Duodenum (tissue), 1 donor: ENCODE measurements around the genes C16orf87 and NETO2.

- PRO-cap = no peak
Measured at GRCh38 chr16:46736675-46737110, 11.5 kb downstream of the MYLK3 start.

DNA sequence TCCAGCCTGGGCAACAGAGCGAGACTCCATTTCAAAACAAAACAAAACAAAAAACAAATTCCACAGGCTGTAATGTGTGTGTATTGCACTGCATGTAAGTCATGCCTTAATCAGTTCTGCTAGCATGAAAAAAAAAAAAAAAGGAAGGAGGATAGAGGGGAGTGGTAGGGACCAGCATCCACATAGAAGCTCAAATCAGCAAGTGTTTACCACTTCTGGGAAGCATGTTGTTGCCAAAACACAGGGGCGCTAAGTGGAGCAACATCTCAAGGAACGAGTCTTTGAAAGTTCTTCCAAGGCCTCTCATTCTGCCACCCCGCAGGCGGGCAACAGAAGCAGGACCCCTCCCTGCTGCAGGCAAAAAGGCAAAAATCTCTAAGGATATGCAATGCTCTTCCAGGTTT is 13.6 kb upstream of the MYLK3 start:
- PRO-cap = no peak

DNA sequence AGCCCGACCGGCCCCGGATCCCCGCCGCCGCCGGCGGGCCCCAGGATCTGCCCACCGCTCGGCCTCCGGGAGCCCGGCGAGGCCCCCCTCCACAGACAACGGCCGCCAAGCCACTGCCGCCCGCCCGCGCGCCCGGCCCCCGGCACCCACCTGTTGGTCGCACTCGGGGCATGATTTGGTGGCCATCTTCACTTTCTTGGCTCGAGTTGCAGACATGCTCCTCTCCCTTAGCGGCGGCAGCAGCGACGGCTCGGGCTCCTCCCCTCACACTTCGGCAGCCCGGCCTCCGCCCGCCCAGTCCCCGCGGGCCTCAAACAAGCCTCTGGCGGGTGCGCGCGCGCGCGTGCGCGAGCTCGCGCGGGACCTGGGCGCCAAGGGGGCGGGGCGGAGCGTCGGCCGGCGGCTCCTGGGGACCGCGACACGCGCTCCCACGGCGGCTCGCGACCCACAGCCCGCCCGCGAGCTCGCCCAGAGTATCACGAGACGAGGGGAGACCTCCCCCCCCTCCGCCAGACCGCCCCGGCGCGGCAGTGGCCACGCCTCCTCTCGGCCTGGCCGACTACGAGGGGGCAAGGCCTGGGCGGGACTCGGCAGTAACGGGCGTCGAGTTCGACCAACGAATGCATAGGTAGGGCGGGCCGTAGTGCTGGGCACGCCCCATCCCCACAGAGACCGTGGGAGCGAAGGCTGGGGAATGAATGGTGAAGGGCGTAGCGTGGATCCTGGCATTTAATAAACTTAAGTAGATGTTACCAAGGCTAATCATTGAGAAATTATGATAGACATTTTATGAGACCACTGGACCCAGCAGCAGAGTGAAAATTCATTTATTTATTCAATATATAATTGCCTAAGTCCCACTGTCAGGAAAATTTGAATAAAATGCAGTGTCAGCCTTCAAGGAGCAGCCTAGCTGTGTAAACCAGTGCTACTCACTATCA is at the start of gene C16orf87:
Gene C16orf87, minus strand, starts transcription at position 247 of the 941 bp plus-strand sequence.
- PRO-cap = bidirectional peak, plus-strand start at position 392 of the sequence, minus-strand start at position 238 of the sequence; unidirectional peak, minus-strand start at position 449 of the sequence

DNA sequence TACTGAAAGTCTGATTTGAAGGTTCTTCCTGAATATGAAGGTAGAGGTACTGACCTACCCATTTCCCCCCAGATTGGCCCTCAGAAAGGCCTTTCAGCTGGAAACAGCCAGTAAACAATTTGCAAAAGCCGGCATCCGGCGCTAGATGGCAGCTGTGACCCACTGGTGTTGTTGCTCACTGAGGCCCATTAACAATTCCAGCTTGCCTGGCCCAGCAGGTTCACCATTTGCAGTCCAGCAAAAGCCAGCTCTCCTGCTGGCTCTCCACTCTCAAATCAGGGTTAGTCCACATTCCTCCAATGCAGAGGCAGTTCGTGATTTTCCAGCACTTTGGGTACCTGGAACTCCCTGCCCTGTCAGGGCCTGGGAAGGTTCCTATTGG is 23.0 kb upstream of the C16orf87 start:
- PRO-cap = no peak

DNA sequence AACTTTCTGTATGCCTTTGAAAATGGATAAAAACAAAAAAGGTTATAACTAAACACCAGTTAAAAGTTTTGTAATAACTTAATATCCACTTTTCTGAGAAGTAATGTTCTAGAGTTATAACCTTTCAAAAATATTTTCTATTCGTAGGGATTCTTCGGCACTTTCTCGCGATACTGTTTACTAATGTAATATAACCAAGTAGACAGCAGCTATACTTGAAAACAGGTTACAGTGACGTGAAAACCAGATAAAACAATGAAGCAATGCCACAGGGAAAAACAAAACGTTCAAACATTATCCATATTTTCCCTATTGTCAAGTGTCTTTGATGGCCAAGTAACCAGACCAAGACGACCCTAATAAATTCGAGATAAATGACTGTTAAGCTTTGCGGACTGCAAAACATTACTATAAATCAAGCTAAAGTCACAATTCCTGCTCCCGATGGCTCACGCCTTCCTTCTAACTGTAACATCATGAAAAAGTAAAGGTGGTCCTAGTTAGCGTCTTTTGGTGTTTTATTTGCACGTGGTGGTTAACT is 1.5 kb downstream of the DNAJA2 start:
- PRO-cap = no peak

DNA sequence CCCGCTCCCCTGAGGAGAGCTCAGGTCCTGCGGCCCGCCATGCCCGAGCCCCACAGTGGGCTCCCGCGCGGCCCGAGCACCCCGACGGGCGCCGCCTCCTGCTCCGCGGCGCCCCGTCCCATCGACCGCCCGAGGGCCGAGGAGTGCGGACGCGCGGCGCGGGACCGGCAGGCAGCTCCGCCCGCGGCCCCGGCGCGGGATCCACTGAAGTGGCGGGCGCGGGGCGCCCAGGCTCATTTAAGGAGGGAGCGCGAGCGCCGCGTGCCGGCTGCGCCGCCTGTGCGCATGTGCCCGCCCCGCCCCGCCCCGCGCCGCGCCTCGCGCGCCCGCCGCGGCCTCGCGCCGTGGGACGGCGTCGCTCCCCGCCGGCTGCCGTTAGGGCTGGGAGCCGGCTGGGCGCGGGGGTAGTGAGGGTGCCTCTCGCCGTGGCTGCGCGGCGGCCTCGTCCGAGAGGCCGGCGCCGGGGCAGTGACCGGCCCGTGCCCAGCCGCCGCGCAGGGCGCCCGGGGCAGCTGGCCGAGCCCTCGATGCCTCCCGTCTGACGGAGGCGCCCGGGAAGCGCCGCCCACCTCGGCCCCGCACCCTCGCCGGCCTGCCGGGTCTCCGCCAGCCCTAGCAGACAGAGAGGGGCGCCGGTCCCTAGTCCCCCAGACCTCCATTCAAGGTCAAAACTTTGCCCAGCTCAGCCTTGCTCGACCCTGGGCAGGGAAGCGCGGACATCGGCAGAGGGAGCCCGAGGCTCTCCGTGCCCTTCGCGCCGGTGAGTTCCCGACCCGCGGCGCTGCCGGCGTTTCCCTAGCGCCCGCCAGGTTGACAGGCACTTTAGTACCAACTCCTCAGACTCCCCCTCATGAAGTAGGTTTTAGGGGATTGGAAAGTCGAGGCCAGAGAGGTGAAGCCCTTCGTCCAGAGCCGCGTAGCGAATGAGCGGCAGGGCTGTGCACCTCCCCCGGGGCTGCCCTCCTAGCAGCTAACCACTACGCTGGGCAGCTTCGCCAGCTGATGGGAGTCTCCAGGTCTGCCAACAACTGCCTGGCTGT is at the start of gene NETO2:
Gene NETO2, minus strand, starts transcription at position 211 of the 1,040 bp plus-strand sequence.
- PRO-cap = bidirectional peak, plus-strand start at position 313 of the sequence, minus-strand start at position 211 of the sequence

DNA sequence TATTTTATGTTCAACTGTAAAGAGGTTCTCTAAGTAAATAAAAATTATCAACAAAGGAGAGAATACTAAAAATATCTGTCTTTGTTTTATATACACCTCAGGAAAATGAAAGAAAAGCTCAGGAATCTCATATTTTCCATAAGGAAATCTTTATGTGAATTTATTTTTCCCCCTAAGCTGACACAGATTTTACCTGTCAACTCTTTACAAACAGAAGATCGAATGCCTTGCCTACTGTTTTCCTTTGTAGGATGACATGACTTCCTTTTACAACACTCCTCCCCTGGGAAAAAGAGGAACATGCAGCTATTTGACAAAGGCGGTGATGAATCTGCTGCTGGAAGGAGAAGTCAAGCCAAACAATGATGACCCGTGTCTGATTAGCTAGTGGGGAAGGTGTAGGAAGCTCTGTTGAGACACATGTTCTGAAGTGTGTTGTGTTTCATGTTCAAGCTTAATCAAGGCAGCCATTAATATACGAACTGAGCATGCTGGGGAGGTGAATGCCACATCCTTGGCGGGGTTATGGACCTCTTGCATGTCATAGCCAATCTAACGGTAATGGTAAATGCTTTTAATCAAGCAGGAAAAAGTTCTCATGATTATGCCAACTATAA is 238.0 kb downstream of the PHKB start:
- PRO-cap = no peak

GRCh38 chr16:48238054-48238425 is 6.1 kb upstream of the LONP2 start:
- PRO-cap = no peak

- PRO-cap = no peak
Measured at GRCh38 chr16:48251921-48252573, 4.7 kb upstream of the ABCC11 start.

GRCh38 chr16:48361541-48362398 is 23.4 kb downstream of the SIAH1 start:
- PRO-cap = no peak

GRCh38 chr16:48364877-48365369 is 20.3 kb downstream of the SIAH1 start:
- PRO-cap = no peak

GRCh38 chr16:48499856-48500519 is 110.0 kb downstream of the N4BP1 start:
- PRO-cap = no peak

DNA sequence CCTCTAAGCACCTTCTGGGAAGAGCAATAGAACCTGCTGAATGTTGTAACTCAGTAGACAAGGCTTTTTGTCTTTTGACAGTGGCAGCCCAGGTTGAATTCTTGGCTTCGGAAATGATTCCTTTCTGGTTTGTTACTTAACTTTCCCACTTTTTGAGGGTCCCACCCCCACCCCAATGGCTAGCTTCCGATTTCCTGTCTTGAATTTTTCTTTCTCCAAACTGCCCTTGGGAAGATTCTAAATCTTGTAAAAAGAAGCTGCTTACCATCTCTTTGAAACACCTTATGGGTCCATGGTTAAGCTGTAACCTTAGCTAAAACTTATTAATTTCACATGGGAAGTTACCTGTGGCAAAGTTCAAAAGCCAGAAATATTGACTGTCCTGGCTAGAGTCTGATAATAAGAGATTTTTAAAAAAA is 18.8 kb downstream of the N4BP1 start:
- PRO-cap = no peak

DNA sequence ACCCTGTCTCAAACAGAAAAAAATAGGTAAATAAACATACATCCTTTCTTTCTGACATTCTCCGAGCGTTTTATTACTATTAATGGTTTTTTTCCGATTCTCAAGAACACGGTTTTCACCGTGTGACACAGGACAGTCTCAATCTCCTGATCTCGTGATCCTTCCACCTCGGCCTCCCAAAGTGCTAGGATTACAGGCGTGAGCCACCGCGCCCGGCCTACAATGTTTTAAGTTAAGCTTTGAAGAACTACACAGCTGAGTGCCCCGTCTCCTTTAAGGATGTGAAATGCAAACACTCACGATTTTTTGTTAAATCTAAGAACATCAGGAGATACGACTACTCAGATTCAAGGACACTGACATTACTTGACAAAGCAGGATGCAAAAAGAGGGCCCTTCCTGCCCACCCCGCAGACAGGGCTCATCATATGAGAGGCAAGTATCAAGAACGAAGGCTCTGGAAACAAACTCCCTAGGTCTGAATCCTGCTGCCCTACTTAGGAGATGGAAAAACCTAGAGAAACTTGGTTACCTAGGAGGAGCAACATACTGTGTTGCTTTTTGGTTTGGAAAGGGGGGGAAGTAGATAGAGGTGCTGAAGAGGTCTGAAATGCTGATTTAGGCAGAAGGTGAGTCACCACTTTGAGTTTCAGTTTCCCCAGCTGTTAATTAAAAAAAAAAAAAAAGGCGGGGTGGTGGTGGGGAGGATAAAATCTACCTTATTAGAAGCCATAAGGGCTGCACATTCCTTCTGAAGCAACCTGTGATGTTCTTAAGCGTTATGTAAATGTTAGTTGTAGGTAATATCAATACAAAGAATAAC is 1.7 kb downstream of the N4BP1 start:
- PRO-cap = no peak

DNA sequence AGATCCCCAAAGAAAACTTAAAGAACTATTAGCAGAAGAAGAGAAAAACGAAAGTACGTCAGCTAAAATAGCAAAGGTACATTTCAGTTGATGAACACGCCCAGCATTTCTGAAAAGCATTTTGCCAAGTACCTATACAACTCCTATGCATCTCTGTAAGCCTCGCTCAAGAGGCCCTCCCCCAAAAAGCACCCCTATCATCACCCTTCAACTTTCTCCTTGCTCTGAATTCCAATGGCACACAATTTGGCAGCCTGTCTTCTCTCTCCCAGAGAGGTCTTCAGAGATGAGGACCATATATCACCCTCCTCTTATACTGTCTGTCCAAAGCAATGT is 111.0 kb downstream of the CBLN1 start:
- PRO-cap = no peak

DNA sequence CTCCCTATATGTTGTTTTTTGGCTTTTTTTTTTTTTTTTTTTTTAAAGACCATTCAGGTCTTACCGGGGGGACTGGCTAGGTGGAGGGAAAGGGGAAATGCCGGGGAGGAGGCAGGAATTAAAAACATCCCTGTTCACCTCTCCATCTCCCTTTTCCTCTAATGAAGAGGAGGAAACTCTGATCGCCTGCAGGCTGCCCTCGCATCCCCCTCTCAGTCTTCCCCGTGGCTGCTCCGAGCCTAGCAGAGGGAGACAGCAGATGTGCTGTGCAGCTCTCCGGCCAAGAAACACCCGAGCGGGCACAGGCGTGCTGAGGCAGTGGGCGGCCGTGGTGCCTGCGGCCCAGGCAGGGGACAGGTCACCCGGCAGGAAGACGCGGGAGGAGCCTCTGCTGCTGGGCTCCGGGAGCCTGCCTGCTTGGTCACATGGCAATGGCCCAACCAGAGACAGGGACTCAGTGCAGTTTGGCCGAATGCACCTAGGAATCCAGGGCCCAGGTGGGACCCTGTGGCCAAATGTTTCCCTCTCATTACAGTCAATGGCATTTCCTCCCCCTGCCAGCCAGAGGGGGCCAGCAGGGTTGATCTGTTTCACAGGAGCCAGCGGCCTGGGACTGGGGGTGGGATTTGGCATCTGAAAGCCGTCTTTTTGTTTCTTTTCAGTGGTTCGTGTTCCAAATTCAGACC is 118.1 kb downstream of the C16orf78 start:
- PRO-cap = no peak

- PRO-cap = no peak
Measured at GRCh38 chr16:49698197-49698906, 157.6 kb downstream of the ZNF423 start.

- PRO-cap = no peak
Measured at GRCh38 chr16:49726610-49727009, 129.3 kb downstream of the ZNF423 start.

GRCh38 chr16:49838309-49839652 is 17.1 kb downstream of the ZNF423 start:
- PRO-cap = no peak

GRCh38 chr16:49856444-49857587 is 904 bp upstream of the ZNF423 start:
- PRO-cap = unidirectional peak, minus-strand start at chr16:49857074; unidirectional peak, minus-strand start at chr16:49857208